Measurements from ENCODE around the genes MT1G, CETP and POLR2C.

- RRBS, result no CpG with 5 or more reads among the region's 3 CpGs
These were observed 13.9 kb upstream of the LPCAT2 start for GRCh38 chr16:55494821-55495589.

GRCh38 chr16:56409285-56409774 lies 16.0 kb downstream of the AMFR start:
- RRBS, result no CpG with 5 or more reads among the region's 4 CpGs

GRCh38 chr16:56667862-56668911 lies at the start of gene MT1G:
Gene MT1G (minus strand): TSS chr16:56668065.
- RRBS, result 61% methylated on average over 16 of the region's 49 CpGs

GRCh38 chr16:56858420-56858779 lies 6.6 kb upstream of the SLC12A3 start:
- RRBS, result 88% methylated on average over 11 of the region's 14 CpGs

GRCh38 chr16:56915236-56915764 lies 16.6 kb upstream of the HERPUD1 start:
- RRBS, result no CpG with 5 or more reads among the region's 8 CpGs

DNA sequence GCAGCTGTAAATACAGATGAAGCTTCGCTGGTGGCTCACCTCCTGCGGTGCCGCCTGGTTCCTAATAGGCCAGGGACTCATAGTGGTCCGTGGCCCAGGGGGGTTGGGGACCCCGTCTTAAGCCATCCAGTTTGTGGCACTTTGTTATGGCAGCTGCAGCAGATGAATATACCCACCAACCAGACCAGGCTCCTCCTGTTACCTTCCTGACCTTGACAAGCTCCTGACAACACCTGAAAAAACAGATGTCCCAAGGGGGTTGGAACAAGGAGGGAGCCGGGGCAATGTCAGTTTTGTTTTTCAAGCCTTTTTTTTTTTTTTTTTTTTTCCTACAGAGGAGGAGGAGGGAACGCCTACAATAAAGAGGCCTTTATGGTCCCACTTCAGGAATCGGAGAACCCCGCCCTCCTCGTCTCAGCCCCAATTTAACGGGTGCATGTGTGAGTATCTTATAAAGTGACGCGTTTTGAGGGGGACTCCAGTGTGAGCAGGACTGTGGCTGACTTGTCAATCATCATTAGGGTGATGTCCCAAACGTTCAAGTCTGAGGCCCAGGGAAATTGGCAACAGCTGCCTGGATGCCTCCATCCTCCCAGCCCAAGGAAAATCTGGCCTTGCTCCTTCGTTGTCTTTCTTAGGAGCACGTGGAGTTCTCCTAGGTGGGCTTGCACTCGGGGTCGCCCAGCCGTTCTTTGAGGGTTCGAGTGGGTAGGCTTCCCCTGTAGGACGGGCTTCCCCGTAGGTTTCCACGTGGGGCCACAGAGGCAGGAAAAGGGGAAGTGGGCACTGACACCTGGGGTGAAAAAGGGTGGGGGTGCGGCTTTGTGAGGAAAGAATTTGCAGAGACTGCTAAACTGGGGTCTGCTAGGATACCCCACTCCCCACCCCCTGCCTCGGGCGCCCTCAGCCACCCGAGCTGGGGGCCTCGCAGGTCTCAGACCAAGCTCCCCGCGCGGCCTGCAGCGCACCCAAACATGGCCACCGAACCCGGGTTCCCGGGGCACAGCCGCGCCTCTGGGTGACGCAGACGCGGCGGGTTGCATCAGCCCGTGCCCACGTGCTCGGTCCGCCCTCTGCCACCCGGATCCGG lies 668 bp upstream of the HERPUD1 start:
- RRBS, result 2% methylated on average over 12 of the region's 47 CpGs

GRCh38 chr16:56961579-56962193 lies at the start of gene CETP:
Gene CETP (plus strand): TSS chr16:56961950.
- RRBS, result no CpG with 5 or more reads among the region's 12 CpGs

GRCh38 chr16:57039128-57039885 lies 50.0 kb downstream of the NLRC5 start:
- RRBS, result no CpG with 5 or more reads among the region's 6 CpGs

- RRBS, result no CpG with 5 or more reads among the region's 17 CpGs
These were observed 812 bp downstream of the CPNE2 start for GRCh38 chr16:57093170-57093620.

DNA sequence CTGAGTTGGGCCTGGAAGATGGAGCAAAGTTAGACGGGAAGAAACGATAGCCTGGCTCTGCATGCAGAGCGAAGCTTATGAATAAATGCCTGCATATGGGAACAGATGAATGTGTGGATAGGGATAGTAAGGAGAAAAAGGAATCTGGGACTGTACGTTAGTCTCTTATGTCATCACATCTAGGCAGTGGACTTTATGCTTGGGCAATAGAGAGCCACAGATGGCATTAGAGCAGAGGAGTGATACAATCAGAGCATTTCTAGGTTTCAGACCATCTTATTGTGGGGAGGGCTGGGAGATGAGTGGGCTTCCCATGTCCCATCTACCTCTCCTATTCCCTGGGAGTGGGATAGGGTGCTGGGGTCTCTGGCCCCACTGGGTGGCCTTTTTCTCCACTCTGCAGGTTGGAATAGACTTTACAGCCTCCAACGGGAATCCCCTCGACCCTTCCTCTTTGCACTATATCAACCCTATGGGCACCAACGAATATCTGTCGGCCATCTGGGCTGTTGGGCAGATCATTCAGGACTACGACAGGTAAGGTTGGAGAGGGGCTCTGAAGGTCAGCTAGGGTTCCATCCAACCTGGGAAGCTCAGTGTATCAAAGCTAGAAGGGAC lies 33.2 kb downstream of the CPNE2 start:
- RRBS, result no CpG with 5 or more reads among the region's 9 CpGs

- RRBS, result no CpG with 5 or more reads among the region's 29 CpGs
These were observed 39.9 kb downstream of the PSME3IP1 start for GRCh38 chr16:57145641-57146622.

GRCh38 chr16:57204570-57205111 lies 18.5 kb downstream of the RSPRY1 start:
- RRBS, result no CpG with 5 or more reads among the region's 14 CpGs

GRCh38 chr16:57268749-57269545 lies 15.5 kb downstream of the PLLP start:
- RRBS, result 100% methylated on average over 1 of the region's 9 CpGs

DNA sequence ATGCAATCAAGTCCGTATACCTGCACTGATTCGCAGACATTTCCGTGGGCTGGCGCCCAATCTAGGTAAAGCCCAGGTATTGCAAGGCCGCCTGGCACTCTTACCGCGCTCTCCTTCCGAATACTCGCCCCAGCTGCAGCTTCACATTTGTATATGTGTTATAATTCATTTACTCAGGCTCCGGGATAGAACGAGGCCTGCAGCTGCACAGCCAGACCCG lies 16.4 kb upstream of the PLLP start:
- RRBS, result 42% methylated on average over 2 of the region's 12 CpGs

DNA sequence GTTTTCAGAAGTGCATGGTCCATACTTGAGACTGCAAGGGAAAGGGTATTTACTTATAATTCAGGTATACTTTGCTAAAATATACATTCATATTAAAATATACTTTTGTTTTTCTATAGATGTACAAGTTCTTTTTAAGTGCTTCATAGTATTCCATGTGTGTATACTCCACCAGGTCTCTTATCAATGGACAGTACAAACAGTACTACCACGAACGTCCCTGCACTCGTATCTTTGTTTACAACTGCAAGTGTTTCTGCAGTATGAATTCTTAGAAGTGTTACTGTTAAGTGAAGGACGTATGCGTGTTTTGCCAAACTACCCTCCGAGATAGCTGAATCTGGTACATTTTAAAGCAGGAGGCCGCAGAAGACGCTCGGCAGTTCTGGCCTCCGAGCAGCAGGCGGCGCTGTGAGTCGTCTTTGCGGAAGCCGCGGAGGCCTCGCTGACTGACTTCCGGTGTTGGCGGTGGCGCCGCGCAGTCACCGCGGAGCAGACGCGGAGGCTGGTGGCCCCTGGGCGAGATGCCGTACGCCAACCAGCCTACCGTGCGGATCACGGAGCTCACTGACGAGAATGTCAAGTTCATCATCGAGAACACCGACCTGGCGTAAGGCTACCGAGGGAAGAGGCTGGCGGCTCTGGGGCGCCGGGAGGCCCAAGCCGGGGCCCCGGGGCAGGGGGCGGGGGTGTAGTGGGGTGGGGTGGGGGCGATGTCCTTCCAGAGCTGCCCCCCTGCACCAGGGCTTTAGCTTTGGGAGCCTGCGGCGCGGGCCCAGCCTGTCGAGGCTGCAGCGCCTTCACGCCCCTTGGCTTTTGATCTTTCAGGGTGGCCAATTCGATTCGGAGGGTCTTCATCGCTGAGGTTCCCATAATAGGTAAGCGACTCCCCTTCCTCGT lies at the start of gene POLR2C:
Gene POLR2C (plus strand): TSS at position 479 of the 900 bp plus-strand sequence.
- RRBS, result no CpG with 5 or more reads among the region's 55 CpGs

- RRBS, result no CpG with 5 or more reads among the region's 7 CpGs
These were observed 9.2 kb downstream of the DRC7 start for GRCh38 chr16:57703812-57704211.

DNA sequence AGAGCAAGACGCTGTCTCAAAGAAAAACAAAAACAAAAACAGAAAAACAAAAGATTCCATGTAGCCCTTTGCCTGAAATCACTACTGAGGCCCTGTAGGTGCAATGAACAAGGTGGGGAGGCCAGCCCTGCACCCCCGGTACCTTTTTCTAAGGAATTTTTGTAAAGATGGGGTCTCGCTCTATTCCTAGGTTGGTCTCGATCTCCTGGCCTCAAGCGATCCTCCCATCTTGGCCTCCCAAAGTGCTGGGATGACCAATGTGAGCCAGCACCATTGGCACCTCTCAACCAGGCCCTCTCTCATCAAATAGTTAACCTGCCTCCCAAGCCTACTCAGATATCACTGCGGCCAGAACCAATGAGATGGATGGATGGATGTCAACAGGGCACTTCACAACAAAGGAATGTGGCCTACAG lies 22.4 kb upstream of the KIFC3 start:
- RRBS, result no CpG with 5 or more reads among the region's 6 CpGs

DNA sequence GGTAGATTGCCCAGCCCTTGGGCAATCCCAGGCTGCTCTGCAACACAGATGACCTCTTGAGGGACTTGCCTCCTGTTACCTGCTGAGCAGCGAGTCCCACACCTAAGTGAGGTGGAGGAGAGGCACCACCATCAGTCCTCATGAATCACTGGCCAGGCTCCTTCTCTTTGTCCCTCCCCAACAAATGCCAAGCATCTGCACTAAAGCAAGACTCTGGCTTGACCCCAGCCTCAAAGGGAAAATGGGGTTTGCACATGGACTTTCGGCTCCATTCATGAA lies 22.8 kb upstream of the KIFC3 start:
- RRBS, result no CpG with 5 or more reads among the region's 2 CpGs

GRCh38 chr16:57834884-57835382 lies 32.6 kb upstream of the KIFC3 start:
- RRBS, result no CpG with 5 or more reads among the region's 5 CpGs

- RRBS, result no CpG with 5 or more reads among the region's 1 CpG
These were observed 2.8 kb downstream of the CFAP20 start for GRCh38 chr16:58126458-58126741.

Measured in Jurkat, Clone E6-1 (cell line).